ENCODE measurements around a stretch of chr10.

DNA sequence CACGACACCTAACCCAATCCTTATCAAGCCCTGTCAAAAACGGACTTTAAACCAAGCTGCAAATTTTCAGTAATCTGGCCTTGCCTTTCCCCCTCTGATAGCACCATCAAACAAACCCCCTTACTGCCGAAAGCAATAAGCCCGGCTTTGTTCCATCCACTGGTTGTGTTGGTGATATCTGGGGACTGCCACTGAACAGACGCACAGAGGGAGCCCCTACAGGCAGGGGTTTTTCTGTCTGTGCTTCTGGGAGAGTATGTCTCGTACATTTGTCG is 580 bp upstream of the PLAU start:
- PRO-cap, result no peak

DNA sequence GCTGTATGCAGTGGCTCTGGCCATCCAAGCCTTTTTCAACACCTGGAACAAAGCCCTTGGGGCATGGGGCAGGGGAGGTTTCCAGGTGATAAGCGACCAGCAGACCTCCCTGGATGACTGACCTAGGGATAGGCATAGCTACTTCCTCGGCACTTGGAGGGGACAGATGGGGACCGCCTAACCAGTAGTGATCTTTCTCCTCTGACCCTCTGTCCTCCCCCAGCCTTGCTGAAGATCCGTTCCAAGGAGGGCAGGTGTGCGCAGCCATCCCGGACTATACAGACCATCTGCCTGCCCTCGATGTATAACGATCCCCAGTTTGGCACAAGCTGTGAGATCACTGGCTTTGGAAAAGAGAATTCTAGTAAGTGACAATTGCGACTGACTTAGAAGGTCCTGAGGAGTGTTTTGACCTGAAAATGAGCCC is 3.6 kb downstream of the PLAU start:
- PRO-cap, result no peak

DNA sequence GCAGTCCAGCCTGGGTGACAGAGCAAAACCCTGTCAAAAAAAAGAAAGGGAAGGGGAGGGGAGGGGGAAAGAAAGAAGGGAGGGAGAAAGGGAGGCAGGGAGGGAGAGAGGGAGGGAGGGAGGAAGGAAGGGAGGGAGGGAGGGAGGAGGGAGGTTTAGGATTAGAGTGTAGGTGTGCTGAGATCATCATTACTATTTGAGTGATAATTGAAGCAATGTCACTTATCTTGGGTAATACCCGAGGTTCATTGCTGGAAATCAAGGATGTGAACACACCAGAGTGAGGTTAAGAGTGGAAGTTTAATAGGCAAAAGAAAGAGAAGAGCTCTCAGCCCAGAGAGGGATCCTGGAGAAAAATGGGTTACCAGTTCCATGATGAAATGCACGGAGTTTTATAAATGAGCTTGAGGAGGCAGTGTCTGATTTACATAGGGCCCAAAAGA is 27.7 kb downstream of the VCL start:
- PRO-cap, result no peak

- PRO-cap, result no peak
Measured at GRCh38 chr10:74067534-74068093, 69.7 kb downstream of the VCL start.

DNA sequence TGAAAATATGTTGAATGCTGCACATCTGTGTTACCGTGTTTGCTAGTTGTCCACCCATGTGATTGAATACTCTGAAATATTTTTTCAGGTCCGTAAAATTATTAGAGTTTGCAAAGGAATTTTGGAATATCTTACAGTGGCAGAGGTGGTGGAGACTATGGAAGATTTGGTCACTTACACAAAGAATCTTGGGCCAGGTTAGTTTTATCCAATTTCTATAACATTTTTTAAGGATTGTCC is 72.9 kb downstream of the VCL start:
- PRO-cap, result no peak

DNA sequence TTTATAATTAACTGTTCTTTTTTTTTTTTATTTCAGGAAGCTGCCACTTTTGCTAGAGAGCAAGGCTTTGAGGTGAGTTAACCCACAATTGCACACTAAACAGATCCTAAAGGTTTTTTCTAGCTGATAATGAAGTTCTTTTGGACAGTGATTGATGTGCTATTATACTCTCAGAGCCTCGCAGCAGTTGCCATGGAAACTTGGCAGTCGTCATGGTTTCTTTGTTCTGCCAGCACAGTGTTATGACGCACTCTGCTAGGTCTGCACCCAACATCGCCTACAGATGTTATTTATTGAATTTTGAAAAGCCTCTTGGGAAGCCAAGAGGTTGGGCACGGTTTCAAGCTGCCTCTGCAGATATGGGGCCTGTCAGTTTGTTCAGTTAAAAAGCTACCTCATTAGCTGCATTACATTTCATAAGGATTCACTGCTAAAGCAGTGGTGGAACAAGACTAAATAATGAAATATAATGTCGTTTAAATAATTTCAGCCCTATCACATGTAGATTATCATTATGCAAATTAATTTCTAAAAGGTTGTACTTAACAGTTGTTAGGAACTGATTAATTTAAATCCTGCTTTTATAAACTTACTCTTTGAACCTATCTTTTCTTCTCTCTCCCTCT is 237.0 kb upstream of the KAT6B start:
- PRO-cap, result unidirectional peak, plus-strand start at position 304 of the sequence

DNA sequence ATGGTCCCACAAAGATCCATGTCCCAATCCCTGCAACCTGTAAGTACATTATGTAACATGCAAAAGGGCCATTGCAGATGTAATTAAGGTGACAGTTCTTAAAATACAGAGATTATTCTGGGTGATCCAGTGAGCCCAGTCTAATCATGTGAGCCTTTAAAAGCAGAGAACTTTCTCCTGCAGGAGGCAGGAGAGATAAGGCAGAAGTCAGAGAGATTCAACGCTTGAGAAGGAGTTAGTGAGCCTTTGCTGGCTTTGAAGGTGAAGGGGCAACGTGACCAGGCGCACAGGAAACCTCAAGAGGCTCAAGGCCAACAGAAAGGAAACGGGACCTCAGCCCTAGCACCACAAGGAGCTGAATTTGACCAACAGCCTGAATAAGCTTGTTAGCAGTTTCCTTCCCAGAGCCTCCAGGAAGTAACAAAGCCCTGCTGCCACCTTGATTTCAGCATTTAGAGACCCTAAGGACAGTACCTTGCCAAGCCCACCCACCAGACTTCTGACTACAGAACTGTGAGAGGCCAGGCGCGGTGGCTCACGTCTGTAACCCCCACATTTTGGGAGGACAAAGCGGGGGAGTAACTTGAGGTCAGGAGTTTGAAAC is 87.4 kb upstream of the KAT6B start:
- PRO-cap, result no peak

DNA sequence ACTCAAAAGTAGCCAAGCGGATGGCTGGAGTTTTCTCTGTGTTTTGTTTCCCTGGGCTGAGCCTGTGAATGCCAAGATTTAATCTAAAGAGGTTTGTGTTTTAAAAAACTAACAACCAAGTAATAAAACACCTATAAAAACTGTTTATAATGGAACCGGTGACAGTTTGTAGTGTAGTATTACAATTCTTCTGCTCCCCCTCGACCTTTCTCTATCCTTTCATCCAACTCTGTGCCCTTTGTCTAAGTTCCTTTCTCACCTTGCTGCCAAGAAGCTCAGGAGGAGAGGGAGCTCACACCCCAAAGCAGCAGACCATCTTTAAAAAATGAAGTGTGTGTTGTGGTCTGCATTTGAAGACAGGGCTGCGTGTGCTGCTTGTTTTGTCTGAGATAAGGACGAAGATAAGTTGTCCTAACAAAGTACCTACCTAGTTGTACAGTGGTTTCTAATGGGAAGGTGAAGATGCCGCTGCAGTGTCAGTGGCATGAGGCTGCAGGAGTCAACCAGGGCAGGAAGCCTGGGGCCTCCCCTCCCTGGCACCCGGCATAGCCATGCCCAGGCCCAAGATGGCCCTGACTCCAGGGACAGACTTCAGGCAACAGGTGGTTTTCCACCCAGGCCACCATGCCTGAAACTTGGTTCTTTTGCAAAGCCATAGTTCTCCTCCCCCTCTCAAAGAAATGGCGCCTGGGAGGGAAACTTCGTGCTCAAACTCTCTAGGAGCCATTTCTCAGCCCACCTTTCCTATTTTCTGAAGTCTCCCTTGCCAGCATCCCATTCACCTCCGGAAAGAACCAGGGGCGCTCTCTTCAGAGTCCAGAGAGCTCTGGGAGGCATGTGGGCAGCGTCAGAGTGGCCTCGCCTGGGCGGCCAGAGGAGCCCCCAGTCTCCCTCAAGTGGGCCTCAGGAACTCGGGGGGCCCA is 2.3 kb upstream of the KAT6B start:
- PRO-cap, result no peak

DNA sequence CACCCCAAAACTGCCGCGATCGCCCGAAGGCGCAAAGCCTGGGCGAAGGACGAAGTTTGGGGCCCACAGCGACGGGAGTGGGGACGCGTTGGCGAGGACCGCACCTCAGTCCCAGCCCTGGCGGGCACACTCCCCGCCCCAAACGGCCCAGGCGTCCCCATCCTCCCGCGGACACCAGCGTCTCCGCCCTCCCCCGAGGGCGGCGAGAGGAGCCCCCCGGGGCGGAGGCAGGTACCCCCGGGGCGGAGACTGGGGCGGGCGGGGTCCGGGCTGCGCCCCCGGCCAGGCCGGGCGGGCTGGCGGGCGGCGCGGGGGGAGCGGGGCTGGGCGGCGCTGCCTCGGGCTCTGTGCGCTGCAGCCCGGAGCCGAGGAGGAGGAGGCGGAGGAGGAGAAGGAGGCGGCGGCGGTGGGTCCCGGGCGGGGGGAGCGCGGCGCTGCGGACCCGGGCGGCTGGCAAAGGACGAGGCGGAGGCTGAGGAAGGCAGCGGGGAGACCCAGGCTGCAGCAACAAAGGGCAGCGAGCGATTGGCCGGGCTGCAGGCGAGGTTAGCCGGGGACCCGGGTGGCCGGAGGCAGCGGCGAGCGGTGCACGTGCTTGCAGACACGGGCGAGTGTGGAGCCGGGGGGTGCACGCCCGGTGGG is 1.1 kb upstream of the KAT6B start:
- PRO-cap, result bidirectional peak, plus-strand start at position 362 of the sequence, minus-strand start at position 298 of the sequence; bidirectional peak, plus-strand start at position 456 of the sequence, minus-strand start at position 474 of the sequence

GRCh38 chr10:74854015-74854613 is 27.7 kb downstream of the KAT6B start:
- PRO-cap, result no peak

DNA sequence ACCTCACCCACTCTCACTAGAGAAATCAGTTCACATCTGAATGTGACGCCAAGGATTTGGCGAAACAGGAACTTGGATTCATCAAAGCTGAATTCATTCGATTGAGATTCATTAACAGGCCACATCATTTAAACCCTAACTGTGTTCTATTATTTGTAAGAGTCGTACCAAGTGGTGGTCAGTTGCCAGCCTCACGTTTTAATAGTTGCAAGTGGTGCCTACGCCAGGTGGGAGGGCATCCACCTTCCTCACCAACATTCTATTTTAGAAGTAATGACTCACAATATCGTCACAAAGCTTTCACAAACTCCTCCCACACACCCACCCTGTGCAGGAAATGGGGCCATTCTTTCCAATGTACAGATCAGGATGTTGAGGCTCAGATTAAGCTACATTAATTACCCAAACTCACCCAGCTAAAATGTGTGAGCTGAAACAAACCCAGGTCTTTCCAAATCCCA is 39.4 kb downstream of the DUSP29 start:
- PRO-cap, result bidirectional peak, plus-strand start at position 96 of the sequence, minus-strand start outside the sequence

GRCh38 chr10:75043391-75044262 is 29.8 kb downstream of the DUSP29 start:
- PRO-cap, result no peak

GRCh38 chr10:75223450-75224441 is 12.0 kb downstream of the COMTD1 start:
- PRO-cap, result no peak

DNA sequence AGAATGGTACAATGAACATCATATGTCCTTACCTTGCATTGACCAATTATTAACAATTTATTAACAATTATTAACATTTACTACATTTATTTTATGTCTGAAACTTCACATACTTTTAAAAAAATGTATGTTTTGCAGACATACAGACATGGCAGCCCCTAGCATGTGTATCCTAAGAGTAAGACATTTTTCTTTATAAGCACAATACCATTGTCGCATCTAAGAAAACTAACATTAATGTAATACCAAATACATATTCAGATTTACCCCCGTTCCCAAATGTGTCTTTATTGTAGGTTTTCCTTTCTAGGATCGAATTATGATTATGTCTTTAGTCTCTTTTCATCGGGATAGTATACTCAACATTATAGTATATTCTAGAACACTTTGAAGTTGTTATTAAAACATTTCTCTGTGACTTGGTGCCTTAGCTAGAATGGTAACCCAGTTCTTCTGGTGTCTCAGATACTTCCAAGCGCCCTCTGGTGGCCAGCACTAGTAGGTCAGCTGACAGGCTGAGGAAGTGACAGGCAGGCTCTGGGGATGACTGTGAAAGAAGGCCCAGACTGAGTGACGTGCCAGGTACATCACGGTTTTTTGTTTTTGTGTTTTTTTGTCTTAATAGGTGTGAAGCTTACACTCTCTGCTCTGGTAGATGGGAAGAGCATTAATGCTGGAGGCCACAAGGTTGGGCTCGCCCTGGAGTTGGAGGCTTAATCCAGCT is 5.3 kb downstream of the COMTD1 start:
- PRO-cap, result no peak

DNA sequence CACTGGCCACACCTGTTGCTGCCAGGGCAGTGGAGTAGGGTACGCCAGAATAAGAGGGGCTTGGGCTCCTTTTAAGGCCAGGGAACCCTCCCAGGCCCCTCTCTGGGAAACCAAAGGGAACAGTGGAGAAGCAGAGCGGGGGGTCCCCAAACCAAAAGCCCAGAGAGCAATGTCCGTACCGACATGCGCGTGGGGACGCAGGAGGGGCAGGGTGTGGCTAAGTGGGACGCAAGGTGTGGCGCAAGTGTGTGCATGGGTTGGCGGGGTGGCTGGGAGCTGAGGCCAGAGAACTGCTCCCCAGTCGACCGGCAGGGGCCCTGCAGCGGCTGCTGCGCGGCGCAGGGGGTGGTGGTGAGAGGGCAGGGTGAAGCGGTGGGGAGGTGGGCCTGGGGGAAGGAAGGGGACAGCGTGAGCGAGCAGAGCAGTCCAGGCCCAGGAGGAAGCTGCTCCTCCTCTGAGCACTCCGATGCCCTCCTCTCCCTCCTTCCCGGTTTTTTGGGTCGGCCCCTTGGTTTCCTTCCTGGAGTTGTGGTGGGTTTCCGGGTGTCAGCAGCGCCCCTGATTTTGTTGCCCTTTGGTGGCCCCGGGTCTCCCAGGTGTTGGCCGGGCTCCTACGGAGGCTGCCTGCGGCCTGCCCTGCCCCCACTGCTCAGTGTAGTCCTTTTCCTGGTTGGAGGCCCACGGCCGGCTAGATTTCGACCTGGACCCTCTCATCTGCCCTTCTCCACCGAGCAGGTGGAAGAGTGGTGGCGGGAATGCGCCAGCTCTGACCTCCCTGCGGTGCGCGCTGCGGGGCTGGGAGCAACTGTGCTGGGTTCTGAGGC is 40.4 kb upstream of the COMTD1 start:
- PRO-cap, result no peak

- PRO-cap, result unidirectional peak, plus-strand start at chr10:75283425
Measured at GRCh38 chr10:75283194-75283719, 47.5 kb upstream of the COMTD1 start.

DNA sequence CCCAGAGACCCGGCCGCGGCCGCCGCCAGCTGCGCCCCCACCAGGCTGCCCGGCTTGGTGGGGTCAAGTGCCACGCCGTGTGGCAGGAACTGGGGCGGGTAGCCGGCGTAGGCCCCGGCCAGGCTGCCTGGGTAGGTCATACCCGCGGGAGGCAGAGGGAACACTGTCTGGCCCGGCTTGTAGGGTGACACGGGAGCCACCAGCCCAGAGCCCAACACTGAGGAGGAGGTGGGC is 2.2 kb downstream of the ZNF503 start:
- PRO-cap, result no peak

DNA sequence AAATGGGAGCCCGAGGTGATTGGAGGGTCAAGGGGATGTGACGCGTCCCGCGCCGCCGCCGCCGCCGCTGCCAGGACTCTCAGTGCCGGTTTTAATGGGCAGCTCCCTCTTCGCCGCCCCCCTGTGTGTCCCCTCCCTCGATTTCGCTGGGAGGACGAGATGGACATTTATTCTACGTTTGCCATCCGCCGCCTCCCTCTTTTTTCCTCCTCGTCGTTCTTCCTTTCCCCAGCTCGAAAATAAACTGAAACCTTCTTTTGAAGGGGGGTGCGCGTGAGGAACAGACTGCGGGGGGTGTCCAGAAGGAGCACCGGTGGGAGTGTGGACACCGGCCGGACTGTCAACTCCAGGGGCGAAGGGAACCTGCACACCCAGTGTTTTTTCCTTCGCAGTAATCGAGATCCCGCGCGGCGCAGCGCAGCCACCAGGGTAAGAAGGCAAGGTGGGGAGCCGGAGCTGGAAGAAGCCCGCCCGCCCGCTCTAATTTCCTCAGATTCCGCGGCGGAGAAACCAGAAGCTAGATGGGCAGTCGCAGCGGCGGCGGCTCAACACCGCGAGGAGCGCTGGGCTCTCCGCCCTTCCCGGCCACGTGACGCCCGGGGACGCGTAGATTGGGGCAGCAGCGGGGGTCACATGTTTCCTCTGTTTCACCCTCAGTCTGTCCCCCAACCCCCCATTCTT is 409 bp upstream of the ZNF503 start:
- PRO-cap, result bidirectional peak, plus-strand start at position 73 of the sequence, minus-strand start outside the sequence; bidirectional peak, plus-strand start at position 645 of the sequence, minus-strand start at position 550 of the sequence

GRCh38 chr10:75404078-75404752 is 2.7 kb upstream of the ZNF503 start:
- PRO-cap, result bidirectional peak, plus-strand start at chr10:75404393, minus-strand start at chr10:75404398

DNA sequence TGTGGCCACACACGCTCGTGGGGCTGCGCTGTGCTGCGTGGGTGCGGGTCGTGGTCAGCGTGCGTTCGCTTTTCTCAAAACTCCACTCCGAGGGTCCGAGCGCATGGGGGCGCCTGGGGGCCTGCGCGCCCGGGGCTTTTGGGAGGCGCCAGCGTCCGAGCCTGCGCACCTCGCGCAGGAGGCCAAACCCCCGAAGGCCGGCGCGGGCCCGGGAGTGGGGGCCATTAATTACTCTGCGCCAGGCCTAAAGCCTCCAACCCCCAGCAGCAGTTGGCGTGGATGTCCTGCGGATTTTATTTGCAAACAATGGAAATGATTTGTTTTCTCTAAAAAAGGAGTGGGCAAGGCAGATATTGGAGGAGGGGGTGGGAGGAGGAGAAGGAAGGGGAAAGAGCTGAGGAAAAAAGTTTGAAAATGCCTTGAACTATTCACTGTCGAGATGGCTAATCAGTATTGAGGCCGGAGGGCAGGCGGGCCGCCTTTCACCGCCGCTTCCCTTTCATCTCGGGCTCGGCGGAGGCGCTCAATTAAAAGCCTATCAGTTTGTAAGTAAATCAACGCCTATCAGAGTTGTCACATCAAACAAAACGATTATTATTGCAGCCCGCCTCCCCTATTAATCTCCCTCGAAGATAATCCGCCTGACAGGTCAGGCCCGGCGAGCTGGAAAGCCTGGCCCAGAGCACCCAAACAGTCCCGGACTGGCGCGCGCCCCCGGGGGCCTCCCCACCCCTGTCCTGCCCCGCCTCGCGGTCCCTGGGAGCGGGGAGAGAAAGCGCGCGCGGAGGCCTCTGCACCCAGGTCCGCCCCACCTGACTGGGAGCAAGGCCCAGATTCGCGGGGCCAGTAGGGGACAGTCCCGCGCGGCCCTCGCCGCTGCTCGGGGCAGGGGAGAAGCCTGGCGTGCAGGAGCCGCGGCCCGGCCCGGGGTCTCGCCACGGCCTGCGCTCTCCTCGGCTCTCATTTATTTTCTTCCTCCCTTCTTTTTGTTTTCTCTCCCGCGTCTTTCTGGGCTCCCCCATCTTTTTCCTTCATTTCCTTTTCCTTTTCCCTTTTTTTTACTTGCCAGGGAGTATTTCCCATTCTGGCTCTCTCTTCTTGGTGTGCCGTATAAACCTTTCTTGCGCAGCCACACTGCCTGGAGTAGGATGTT is 3.6 kb upstream of the ZNF503 start:
- PRO-cap, result no peak